Umbilical cord (tissue), 2 donors: Measurements from ENCODE around the genes PAQR3 and SCD5.

DNA sequence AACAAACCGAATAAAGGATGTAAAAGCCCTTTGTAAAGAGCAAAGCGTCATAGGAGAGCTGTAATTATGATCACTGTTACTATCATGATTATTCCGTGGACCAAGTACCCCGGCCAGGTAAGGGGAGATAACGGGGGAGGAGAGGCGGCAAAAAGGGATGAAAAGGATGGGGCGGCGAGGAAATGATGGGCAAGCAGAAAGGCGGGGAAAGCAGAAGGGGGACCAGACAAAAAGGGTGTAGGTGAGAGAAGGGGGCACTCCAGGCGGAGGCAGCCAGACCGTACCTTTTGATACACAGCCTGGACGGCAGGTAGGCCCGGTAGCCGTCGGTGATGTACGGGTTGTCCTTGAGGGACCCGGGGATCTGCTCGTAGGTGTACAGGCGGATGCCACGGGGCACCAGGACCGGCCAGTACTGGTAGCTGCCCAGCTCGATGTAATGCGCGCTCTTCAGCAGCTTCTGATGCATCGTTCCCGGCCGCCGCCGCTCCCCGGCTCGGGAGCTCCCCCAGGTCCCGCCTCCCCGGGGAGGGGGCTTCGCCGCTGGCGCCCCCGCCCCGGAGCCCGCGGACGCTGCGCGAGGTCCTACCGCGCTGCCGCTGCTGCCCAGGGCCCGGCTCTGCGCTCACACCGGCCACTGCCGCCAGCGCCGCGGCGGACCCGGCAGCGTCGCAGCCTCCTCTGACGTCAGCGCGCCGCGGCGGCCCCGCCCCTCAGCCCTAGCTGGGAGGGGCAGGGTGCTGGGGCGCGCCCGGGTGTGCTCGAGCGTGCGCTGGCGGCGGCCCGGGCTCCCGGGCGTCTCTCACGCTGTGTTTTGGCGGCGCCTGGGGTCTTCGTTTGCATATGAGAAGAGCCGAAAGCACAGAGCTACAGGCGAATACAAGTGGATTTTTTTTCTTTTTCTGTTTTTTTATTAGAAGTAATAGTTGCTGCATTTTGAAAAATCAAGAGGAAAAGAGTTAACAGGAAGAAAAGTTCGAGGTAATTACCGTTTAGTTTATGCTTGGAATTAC lies at the start of gene PAQR3:
Gene PAQR3 (minus strand): TSS at position 683 of the 1,013 bp plus-strand sequence.
- RAMPAGE, long total RNA: no peak

- RAMPAGE, long total RNA: no peak
Measured at GRCh38 chr4:79937579-79937810, 135.5 kb downstream of the ANTXR2 start.

GRCh38 chr4:80069436-80070250 lies 3.4 kb downstream of the ANTXR2 start:
- RAMPAGE, long total RNA: no peak

DNA sequence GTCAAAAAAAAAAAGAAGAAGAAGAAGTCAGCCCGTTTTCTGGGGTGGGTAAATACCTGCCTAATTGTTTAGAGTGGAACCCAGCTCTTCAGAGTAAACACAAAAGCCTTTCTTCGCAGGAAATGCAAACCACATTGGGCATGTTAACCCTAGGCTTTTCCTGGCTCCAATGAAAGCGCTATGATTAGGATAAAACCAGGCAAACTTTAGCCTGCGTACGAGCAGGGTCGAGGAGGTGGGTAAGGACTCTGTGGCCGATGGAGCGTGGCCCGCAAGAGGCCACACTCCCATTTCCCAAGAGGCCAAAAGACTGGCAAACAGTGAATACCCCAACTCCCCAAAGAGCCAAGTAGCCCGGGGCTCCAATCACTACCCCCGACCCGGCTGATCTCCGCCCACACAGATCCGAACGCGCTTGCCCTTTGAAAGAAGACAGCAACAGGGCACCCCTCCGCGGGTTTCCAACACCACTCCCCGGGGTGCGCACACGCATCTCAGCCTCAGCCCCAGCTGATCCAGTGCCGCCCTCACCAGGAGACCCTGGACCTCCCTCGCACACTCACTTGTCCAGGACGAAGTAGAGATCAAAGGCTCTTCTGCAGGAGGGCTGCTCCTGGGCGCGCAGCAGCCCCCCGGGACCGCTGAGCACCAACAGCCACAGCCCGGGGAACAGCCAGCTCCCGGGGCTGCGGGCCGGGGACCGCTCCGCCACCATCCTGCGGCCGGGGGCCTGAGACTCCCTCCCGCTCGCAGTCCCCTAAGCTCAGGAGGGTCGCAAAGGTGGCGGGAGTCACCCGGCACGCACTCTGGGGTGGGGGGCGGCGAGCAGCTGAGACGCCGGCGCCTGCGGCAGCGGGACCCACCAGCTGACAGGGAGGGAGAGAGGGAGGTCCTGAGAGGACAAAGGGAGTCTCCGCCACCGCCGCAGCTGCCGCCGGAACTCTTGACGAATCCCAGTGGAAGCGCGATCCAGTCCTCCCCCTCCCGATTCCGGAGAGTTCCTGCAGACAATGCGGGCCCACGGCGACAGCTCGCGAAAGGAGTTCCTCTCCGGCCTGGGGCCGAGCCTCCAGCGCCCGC lies 843 bp downstream of the ANTXR2 start:
- RAMPAGE, long total RNA: no peak

- RAMPAGE, long total RNA: no peak
Measured at GRCh38 chr4:80173416-80173846, 23.9 kb upstream of the PRDM8 start.

DNA sequence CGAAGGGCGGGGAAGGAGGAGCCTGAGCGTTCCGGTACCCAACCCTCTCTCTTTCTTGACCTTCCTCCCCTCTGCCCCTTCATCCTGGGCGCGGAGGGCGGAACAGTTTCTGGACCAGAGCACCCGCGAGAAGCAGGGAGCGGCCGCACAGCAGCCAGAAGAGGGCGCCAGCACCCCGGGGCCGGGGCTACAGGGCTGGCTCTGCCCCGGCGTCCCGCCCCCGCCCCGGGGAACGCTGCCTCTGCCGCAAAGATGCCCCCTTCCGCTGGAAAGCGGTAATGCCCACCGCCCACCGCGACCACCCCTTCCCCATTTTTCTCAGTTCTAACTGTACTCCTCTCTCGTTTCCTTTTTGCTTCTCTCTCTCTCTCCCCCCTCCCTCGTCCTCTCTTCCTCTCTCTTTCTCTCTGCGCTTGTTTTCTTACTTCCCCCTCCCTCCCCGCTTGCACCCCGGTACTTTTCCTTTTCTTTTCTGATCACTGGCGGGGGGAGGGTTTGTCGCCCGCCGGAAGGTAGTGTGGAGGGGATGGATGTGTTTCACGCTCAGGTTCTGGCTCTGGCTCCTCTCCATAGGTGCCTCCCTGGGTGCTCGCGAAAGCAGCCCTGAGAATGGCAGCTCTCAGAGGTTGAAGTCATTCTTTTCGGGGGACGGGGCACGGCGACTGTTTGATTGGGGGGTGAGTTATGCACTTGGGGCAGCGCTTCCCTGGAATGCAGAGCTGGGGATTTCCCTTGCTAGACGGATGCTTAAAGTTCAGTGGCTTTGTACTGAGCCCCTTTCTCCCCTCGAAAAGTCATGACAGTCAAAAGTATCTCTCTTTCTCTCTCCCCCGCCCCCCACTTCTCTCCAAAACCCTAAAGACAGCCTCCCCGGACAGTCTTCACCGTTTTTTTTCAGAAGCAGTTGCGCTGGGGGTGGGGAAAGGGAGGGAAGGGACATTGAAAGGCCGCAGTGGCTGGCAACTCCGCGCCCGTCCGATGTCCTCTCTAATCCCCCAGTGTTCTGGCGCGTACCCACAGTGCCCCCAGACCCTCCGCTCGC lies 12.9 kb upstream of the PRDM8 start:
- RAMPAGE, long total RNA: no peak

DNA sequence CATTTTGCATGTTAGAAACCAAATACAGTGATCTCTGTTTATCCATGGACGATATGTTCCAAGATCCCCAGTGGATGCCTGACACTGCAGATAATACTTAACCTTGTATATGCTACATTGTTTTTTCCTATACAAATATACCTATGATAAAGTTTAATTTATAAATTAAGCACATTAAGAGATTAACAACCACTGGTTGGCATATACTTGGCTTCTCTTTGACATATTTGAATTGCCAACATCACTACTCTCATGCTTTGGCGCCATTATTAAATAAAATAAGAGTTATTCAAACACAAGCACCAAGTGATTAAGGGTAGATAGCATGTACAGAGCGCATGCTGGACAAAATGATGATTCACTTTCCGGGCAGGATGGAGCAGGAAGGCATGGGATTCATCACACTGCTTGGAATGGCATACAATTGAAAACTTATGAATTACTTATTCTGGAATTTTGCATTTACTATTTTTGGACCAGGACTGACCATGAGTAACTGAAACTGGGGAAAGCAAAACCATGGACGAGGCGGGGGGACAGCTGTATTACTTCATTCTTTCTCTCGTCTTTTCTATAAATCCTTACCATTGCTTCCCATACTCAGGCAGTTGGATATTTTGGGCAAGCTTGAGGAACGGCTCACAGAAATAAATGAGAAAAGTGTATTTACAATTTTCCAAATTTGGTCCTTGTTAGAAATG lies 28.5 kb upstream of the FGF5 start:
- RAMPAGE, long total RNA: no peak

DNA sequence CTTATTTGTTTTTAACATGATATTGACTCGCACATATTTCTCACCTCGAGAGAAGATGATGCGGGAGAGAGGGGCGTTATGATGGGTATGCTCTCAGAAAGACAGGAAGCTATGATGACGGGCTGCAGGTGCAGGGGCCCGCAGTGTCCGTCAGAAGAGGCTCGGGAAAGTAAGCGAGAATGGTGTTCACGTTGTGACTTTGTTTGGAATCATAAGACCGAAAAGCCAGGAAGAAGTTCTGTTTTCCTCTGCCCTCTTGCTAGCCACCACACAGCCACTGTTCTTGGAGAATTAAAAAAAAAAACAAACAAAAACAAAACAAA lies 403 bp upstream of the BMP3 start:
- RAMPAGE, long total RNA: no peak

- RAMPAGE, long total RNA: no peak
Measured at GRCh38 chr4:81421463-81421754, 50.3 kb downstream of the RASGEF1B start.

- RAMPAGE, long total RNA: no peak
Measured at GRCh38 chr4:81425774-81426110, 46.0 kb downstream of the RASGEF1B start.

- RAMPAGE, long total RNA: no peak
Measured at GRCh38 chr4:81625482-81625965, 153.8 kb upstream of the RASGEF1B start.

DNA sequence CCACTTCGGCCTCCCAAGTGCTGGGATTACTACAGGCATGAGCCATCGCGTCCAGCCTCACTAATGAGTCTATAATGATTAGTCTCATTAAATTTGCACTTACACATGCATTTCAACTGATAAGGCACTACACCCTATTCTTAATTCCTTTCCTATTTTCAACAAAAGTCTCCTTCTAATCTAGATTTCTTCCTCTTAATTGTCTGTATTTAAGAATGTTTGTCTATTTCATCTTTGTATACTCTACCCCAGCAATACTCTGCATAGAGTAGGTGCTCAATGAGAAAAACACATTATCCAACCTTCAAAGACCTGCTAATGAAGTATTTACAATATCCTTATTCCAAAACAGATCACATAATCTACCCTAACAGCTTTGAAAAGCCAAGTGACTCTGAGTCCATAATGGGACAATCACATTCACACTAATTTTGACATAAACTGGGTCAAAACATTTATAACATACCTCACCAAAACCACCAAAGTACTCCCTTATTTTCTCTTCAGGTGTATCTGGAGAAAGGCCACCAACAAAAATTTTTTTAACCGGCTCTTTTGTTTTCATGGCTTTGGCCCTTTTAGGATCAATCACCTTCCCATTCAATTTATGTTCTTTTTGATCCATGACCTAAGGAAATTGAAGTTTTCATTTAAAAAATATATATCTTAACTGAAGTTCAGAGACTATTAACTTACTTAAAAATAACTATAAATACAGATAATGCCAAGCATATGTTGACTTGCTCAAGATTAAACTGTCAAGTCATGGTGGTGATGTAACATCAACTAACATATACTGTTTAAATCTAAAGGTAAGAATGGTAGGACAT lies 15.4 kb downstream of the HNRNPD start:
- RAMPAGE, long total RNA: no peak

- RAMPAGE, long total RNA: no peak
Measured at GRCh38 chr4:82798186-82799190, at the start of gene SCD5. Gene SCD5, minus strand, starts transcription at chr4:82798796.

DNA sequence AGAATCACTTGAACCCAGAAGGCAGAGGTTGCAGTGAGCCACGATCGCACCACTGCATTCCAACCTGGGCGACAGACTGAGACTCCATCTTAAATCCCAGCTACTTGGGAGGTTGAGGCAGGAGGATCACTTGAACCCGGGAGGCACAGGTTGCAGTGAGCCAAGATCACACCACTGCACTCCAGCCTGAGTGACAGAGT lies 36.1 kb downstream of the LIN54 start:
- RAMPAGE, long total RNA: no peak

- RAMPAGE, long total RNA: no peak
Measured at GRCh38 chr4:83197429-83198466, 83.2 kb upstream of the PLAC8 start.

DNA sequence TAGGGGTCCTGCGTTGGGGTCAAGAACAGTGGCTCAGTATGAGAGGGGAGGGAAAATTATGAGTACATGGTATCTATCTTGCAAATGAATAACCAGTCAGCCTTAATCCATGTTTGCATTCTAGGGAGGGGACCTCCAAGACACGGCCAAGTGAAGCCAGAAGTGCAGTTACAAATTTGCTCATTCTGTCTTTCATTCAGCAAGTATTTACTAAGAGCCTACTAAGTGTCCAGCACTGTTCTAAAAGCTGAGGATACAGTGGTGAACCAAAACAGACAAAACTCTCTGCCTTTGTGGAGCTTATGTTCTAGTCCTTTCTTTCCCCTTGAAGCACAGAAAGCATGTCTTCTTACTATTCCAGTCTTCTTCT lies 76.2 kb downstream of the COQ2 start:
- RAMPAGE, long total RNA: no peak

GRCh38 chr4:83283582-83284049 lies 982 bp downstream of the COQ2 start:
- RAMPAGE, long total RNA: no peak

DNA sequence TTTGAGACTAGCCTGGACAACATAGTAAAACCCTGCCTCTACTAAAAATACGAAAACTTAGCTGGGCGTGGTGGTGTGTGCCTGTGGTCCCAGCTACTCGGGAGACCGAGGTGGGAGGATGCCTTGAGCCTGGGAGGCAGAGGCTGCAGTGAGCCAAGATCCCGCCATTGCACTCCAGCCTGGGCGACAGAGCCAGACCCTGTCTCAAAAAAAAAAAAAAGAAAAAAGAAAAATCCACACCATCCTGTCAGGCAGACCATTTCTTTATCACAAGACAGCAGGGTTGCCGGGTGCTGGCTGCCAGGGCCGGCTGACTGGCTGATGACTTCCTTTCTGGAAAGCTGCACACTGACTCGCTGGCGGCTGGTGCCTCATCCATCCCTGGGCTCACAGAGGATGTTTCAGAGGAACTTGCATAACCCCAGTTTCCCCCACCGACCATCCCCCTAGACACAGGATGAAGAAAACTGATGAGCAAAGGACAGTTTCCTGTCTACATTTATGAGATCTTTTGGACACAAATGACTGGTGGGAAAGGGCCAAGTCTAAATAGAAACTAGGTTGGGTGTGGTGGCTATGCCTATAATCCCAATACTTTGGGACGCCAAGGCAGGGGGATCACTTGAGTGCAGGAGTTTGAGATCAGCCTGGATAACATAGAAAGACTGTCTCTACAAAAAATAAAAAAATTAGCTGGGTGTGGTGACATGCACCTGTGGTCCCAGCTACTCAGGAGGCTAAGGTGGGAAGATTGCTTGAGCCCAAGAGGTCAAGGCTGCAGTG lies 14.1 kb downstream of the HPSE start:
- RAMPAGE, long total RNA: no peak

DNA sequence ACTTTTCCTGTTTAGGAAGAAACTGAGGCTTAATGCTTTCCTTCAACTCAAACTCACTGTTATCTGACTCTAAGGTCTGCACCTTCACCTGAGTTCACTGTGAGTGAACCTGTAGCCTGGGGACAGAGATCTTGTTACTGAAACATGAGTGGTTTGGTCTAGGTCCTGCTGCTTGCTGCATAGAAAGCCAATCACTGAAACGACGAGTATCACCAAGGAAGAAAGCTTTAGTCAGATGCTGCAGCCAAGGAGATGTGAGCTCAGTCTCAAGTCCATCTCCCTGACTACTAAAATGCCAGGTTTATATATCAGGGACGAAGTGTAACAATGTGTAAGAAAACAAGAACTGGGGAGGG lies 19.5 kb upstream of the ABRAXAS1 start:
- RAMPAGE, long total RNA: no peak

DNA sequence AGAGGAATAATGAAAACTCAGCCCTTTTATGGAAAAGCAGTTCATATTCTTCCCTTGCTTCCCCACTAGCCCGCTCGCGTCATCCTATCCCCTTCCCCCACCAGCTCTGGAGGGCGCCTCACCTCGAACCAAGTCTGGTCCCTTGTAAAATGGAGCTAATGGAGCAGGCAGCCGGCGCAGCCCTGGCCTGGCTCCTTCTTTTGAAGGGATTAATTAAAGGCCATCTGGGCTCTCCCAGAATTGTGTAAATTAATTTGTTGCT lies 561 bp upstream of the NKX6-1 start:
- RAMPAGE, long total RNA: no peak